ENCODE measurements around a stretch of chr6.

GRCh38 chr6:3370295-3371405 lies 86.2 kb downstream of the SLC22A23 start:
- PRO-cap, result no peak
- RAMPAGE, long total RNA, 4 experiments, result no peak in any of the 4 experiments

DNA sequence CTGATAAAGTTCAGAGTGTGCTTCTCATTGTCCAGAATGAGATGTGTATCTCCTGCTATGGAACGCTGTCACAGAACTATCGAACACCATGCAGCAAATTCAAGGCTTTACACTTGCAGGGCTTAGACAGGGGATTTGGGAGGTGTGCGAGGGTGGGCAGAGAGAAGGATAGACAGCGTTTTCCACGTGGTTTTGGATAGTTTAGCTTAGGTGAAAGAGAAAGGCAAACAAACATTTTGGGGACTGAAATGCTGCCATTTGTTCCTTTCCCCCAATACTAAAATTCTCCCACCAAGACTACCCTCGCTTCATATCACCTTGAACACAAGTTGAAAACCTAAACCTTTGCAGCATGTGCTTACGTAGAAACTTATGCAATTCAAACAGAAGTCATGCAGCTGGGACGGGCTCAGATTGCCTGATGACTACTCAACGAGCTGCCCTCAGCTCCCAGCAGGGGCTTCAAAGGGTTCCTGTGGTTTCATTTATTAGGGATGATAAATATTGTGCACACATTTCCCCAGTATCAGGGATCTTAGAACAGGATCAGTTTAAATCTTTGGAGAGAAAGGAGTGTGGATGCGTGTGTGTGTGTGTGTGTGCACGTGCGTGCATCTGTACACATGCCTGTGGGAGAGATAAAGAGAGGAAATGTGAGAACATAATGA lies 77.3 kb downstream of the SLC22A23 start:
- PRO-cap, result no peak
- RAMPAGE, long total RNA, 4 experiments, result no peak in any of the 4 experiments

DNA sequence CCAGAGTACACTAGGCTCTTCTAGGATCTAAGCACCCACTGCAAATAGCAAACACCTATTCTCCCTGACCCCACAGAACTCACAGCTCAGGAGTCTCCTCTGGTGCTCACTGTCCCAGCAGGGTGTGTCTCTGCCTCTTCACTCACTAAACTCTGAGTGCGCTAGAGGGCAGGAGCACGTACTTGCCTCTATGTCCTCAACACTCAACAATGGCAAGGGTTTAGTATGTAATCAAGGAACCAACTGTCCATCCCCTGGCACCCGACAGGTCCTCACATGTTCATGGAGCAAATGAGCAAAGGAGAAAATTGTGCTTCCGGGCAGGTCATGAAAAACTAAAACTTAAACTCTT lies 54.3 kb downstream of the SLC22A23 start:
- PRO-cap, result no peak
- RAMPAGE, long total RNA, 4 experiments, result start-site peak on the minus strand in 1 of 4 experiments, centred at position 105 of the sequence, 32 reads per replicate

GRCh38 chr6:3585449-3585742 lies 128.5 kb upstream of the SLC22A23 start:
- PRO-cap, result no peak
- RAMPAGE, long total RNA, 4 experiments, result no peak in any of the 4 experiments

- PRO-cap, result no peak
- RAMPAGE, long total RNA, 4 experiments, result no peak in any of the 4 experiments
Observed at GRCh38 chr6:3731542-3731833, 20.0 kb downstream of the PXDC1 start.

GRCh38 chr6:3752605-3752789 lies 984 bp upstream of the PXDC1 start:
- PRO-cap, result no peak
- RAMPAGE, long total RNA, 4 experiments, result no peak in any of the 4 experiments

- PRO-cap, result no peak
- RAMPAGE, long total RNA, 4 experiments, result no peak in any of the 4 experiments
Observed at GRCh38 chr6:3752790-3753233, 1.3 kb upstream of the PXDC1 start.

GRCh38 chr6:3913877-3914143 lies 64.6 kb downstream of the FAM50B start:
- PRO-cap, result no peak
- RAMPAGE, long total RNA, 4 experiments, result no peak in any of the 4 experiments

- PRO-cap, result no peak
- RAMPAGE, long total RNA, 4 experiments, result start-site peak on the minus strand in 2 of 4 experiments, at chr6:3986839-3987191 at its widest, 6 to 24 reads per replicate
Observed at GRCh38 chr6:3986566-3987664, 34.2 kb upstream of the PRPF4B start.

DNA sequence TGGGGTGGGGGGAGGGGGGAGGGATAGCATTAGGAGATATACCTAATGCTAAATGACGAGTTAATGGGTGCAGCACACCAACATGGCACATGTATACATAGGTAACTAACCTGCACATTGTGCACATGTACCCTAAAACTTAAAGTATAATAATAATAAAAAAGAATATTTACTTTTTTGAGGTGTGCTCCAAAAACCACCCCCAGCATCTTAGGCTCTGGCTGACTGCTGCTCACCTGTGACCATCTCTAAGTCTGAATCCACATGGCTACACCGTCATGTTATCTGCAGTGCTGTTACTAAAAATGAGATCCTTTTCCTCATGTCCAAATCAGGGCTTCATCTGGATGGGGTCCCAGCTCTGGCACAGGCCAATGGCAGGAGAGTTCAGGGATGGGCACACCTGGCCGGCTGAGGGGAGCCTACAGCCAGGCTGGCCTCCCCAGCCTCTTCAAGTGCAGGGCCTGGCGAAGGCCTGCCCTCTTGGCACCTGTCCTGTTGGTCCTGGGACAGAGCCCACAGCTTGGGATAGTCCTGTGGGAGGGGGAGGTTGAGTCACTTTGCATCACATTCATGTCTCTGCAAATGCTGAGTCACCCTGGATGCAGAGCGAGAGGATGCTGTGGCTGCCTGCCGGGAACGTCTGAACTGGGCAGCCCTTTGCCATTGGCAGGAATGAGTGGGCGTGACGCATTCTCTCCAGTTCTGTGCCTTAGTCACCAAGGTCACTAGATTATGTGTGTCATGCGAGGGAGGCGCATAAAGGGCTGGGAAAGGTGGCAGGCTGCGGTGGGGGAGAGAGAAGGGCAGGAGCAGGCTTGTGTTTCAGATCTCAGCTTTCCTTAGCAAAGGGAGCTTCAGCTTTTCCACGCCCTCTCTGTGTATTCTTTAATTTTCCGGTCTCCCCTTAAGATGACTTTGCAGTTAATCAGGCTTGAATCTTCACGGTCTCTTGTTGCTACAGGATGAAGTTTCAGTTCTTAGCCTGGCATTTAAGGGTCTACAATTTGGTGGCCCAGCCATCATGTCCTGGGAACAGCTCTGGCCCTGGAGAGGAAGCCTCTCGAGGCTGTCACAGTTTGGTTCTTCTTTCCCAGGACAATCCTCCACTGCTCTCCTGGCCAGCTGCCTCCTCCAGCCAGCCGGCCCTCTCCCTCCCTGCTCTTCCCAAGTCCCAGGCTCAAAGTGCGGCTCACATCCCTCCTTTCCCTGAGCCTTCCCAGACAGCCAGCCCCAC lies 223.2 kb upstream of the ECI2 start:
- PRO-cap, result unidirectional peak, plus-strand start at position 789 of the sequence
- RAMPAGE, long total RNA, 4 experiments, result no peak in any of the 4 experiments

GRCh38 chr6:4371203-4371838 lies 235.9 kb upstream of the ECI2 start:
- PRO-cap, result no peak
- RAMPAGE, long total RNA, 4 experiments, result no peak in any of the 4 experiments

GRCh38 chr6:4489379-4489943 lies 286.7 kb upstream of the CDYL start:
- PRO-cap, result no peak
- RAMPAGE, long total RNA, 4 experiments, result no peak in any of the 4 experiments

GRCh38 chr6:4606863-4607916 lies 169.0 kb upstream of the CDYL start:
- PRO-cap, result no peak
- RAMPAGE, long total RNA, 4 experiments, result no peak in any of the 4 experiments

DNA sequence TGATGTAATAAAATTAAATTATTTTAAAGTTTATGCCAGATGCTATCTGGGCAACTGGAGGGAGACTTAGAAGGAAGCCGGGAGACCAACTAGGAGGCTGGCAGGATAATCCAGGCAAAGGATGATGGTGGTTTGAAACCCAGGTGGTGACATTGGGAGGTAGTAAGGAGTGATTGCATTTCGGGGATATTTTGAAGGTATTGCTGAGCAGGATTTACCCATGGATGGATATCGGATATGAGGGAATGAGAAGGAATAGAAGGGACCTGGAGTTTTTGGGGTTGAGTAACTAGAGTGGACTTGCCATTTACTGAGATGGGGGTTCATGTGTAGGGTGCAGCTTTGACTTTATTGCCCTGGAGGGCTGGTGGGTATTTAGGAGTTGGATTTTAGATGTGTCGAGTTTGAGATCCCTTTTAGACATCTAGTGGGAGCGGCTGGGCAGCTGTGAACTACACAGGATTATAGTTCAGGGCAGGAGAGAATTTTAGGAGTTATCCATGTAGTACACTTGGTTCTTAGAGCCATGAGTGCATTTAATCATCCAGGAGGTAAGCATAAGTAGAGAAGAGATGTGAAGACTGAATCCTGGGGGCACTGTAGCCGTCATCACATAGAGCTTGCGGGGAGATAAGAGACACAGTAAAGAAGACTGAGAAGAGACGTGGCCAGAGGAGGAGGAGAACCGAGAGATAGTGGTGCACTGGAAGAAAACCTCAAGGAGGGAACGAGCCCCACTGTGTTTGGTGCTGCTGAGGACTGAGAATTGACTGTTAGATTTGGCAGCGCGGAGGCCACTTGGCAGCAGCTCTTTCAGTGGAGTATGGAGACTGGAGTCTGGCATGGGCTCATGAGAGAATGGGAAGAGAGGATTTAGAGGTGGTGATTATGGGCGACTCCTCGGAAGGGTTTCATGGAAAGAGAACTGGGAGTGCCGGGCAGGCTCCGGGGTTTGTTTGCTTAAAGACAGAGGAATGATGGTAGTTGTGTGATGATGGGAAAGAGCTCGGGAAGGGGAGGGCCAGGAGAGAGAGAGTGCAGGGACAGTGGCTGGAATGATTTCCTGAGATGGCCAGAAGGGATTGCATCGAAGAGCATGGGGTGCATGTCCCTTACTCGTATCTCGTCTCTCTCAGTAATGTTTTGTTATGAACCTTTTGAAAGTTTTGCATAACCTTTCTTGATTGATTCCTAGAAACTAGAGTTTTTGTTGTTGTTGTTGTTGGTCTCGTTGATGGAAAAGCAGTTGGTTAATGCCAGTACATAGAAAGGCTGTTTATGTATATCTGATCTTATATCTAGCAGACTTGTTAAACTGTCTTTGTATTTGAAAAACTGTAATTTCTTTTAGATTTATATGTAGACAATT lies 17.9 kb downstream of the CDYL start:
- PRO-cap, result no peak
- RAMPAGE, long total RNA, 4 experiments, result no peak in any of the 4 experiments

DNA sequence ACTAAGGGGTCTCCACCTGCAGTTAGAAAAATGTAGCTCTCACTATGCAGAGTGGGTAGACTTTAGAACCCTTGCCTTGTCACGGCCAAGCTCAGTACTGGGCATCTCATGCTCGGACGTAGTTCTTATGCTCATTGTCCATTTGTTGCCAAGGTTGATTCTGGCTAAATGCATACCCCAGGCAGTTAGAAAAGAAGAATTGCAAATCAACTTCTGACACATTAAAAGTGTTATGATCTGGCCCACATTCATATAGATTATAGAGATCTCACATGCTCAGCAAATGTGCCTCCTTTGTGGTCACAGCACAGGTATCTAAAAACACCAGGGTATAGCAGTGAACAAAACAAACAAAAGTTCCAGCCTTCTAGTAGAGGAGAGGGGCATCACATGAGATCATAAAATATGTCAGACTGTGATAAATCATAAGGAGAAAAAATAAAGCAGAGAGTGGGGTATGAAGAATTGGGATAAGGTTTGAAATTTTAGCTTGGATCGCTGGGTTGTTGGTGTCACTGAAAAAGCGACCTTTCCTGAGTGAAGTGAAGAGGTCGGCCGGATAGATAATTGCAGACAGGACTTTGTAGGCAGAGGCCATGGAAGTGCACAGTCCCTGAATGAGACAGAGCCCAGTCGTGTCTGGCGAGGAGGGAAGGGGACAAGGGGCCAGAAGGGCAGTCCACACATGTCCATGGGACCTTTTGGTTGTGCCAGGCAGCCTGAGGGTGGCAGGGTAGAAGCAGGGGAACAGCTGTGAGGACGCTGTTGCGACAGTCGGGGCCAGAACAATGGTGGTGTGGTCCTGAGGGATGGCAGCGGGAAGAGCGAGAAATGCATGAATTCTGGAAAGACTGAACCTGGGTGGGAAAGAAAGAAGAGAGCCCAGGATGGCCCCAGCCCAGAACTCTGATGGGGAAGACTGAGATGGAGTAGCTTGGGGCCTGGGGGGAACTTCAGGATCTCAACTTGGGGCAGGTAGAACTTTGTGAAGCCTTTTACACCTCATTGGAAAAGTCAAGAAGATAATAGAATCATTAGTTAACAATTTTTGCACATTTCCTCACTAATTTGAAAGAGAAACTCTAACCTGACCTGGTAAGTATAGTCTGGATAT lies 80.0 kb downstream of the CDYL start:
- PRO-cap, result no peak
- RAMPAGE, long total RNA, 4 experiments, result start-site peak on the plus strand in 2 of 4 experiments, centred at positions 431 to 529 of the sequence, 7 to 13 reads per replicate

DNA sequence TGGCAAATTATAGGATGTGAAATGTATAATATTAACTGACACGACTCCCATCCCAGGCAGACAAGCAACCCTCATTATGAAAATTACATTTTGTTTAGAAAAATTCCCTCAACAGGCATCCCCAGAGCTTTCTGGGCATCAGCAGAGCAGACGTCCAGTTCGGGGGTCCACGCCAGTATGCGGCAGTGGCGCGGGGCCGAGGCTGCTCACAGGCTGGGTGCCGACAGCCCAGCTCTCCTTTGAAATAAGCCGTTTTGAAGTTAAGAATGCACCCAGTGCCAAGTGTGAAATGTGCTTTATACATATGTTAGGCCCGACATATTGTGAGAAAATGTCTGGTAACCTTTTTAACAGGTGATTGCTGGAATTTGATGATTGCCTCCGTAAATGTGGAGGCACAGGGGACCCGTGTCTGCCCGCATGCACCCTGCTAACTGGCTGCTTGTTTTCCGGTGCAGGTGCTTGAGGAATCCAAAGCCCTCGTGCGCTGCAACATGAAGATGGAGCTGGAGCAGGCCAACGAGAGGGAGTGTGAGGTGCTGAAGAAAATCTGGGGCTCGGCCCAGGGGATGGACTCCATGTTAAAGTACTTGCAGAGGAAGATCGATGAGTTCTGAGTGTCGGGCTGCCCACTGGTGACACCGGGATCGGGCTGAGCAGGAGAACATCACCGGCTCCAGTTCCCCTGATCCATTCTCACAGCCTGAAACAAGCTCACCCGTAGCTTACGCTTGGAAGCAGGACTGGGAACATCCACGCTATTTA lies 50.2 kb downstream of the RPP40 start:
- PRO-cap, result no peak
- RAMPAGE, long total RNA, 4 experiments, result start-site peak on the plus strand in 1 of 4 experiments, centred at position 393 of the sequence, 39 reads per replicate

GRCh38 chr6:4973582-4974411 lies 30.0 kb downstream of the RPP40 start:
- PRO-cap, result no peak
- RAMPAGE, long total RNA, 4 experiments, result no peak in any of the 4 experiments

- PRO-cap, result no peak
- RAMPAGE, long total RNA, 4 experiments, result start-site peak on the plus strand in 2 of 4 experiments, at chr6:5447815-5447987 at its widest, 7 to 16 reads per replicate
Observed at GRCh38 chr6:5447476-5448122, 186.3 kb downstream of the FARS2 start.

DNA sequence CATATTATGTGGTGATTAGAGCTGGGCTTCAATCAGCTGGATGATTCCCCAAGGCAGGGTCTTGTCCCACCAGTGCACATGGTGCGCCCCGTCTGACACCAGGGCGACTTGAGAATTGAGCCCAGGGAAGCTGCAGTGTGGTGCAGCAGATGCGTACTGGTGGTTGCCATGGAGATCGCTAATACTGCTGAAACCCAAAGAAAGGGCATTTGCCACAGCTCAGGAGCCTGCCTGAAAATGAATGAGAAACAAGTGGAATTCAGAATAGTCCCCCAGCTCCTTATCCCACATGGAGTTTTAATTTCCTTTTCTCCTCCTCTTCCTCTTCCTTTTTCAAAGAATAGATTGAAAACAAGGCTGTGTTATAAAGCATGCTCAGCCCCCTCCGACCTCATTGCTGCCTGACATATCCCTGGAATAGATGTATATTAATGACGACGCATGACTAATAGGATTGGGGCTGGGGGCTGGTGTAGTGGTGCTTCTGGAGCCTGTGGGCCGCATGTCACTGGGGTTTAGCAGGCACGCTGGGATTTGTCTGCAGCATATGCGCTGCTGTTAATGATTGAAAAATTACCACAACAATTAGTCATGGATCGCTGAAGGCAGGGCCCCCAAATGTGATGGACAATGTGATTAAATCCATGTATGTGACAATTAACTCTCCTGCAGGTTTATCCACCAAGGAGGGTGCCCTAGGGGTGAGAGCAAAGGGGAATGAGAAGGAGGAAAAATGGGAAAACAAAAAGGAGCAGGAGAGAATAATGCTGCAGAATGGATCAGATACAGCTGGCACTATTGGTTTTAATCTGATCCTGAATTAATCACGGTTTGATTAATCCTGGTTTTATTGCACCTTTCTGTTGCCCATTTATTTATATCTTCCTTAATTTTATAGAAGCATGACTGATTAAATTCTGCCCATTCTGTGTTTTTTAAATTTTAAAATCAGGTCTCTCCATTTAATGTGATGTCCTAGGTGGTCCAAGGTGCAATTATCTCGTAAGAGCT lies 210.7 kb downstream of the FARS2 start:
- PRO-cap, result no peak
- RAMPAGE, long total RNA, 4 experiments, result no peak in any of the 4 experiments

- PRO-cap, result no peak
- RAMPAGE, long total RNA, 4 experiments, result no peak in any of the 4 experiments
Observed at GRCh38 chr6:5623692-5624171, 362.4 kb downstream of the FARS2 start.

Data from suprapubic skin (tissue), 4 donors.